A375 (cell line): ENCODE data around the genes KRBA1 and ZNF775.

- RAMPAGE, long total RNA, result no peak
Observed at GRCh38 chr7:149459567-149460490, 1.0 kb downstream of the ZNF777 start.

DNA sequence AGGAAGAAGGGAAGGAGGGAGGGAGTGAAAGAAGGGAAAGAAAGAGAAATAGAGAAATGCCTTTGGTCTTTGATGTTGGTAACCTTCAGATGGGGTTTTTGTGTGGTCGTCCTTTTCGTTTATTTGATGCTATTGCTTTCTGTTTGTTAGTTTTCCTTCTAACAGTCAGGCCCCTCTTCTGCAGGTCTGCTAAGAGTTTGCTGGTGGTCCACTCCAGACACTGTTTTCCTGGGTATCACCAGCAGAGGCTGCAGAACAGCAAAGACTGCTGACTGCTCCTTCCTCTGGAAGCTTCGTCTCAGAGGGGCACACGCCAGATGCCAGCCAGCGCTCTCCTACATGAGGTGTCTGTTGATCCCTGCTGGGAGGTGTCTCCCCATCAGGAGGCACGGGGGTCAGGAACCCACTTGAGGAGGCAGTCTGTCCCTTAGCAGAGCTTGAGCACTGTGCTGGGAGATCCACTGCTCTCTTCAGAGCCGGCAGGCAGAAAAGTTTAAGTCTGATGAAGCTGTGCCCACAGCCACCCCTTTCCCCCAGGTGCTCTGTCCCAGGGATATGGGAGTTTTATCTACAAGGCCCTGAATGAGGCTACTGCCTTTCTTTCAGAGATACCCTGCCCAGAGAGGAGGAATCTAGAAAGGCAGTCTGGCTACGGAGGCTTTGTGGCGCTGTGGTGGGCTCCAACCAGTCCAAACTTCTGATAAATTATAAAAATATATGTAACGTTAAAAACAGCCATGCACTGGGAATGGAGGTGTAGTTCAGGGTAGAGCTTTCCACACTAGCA, 99.2 kb upstream of the ZNF746 start:
- RAMPAGE, long total RNA, result no peak

DNA sequence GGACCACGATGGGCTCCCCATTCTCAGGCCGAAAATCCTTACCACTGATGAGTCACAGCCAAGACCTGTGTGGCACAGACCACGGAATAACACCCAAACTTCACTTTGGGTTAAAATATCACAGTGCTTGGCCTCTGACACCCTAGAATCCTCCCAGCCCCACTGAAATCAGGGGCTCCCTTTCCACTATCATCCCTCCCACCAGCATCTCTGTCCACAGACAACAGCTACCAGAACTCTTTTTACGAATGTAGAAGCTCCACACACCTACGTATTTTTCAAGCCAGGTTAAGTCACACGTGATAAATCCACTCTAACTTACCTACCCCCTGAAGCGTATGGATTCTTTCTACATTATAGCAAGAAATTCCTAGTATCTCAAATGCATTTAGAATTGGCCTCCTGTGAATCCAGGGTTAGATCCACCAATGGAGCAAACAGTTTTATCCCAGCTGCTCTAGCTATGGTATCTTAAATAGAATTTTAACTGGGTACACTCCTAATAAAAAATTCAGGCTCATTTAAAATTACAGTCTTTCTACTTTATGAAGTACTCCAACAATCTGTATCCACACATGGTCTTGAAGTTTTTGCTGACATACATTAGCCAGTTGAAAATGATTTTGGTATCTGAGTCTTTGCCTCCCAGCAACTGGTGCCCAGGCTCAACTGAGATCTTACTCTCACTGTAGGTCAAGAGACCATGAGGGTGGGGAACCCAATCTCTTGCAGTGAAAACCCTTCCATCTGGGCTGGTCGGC, 104.9 kb upstream of the KRBA1 start:
- RAMPAGE, long total RNA, result no peak

DNA sequence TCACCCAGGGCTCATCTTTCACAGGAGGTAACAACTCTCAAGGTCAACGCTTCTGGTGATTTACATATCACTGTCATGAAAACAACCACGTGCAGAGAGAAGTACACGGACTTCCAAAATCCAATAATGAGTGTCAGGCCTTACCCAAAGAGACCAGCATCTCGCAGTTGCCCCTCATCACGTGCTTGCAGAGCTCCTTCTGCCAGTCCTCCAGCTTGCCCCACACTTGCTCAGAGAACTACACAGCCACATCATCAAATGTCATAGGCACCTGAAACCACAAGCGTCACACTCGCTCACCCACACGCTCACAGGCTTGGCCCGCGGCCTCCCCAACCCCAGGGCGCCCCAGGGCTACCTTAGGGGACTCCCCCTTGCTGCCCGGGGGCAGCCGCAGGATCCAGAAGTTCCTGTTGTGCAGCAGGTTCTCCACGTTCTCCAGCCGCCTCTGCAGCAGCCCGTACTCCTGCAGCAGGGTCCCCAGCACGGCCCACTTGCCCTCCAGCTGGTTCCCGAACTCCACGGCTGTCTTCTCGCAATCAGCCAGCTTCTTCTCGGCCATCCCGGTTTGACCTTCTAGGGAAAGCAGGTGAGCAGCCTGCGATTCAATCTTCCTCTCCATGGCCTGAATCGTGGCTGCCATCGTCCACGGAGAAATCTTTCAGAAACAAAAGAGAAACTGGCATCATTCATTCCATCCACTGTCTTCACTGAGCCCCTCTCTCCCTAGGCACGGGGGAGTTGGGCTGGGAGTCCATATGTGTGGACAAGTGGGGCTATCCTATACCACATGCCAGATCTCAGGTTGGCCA, 93.6 kb upstream of the KRBA1 start:
- RAMPAGE, long total RNA, result no peak

DNA sequence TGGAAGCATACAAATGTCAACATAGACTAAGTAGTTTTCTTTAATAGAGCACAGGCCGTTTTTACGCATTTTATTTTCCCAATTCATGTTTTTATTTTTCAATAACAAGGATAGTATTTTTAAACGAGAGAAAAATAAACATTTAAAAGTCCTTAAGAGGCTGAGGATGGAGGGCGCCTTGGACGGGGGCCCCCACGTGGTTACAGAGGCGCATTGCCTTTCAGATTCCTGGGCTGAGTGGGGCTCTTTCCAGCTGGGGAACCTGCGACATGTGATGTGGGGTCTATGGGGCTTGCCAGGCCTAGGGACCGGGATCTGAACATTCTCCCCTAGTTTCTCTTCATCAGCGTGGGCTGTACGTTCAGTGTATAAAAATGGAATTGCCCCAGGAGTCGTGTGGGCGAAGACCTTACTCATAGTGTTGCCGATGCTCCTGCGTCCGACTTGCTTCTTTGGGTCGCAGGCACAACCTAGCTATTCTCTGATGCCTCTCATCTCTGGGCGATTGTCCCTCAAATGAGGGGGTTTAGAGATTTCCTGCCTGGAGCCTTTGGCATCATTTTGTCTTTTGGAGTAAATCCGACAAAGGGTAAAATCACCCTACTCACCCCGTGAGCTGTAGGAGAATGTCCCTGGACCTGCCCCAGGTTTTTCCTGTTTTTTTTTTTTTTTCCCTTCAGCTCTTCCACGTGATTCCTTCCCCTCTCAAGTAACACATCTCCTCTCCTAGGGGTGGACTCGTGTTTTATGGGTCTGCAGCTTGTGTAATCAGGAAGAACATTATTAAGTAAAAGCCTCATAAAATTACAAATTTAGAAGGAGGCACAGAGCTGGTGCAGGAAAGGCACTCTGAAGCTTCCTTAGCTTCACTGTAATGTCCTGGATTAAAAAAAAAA, 89.0 kb upstream of the KRBA1 start:
- RAMPAGE, long total RNA, result no peak

DNA sequence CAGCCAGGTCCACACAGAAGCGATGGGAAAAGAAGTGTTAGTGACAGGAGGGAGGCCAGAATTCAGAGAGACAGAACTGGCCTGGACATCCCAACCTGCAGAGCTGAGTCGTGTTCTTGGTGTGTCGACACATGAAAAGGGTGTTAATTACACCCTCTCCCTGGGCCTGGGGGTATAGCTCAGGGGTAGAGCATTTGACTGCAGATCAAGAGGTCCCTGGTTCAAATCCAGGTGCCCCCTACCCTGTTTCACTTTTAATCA, 79.3 kb upstream of the KRBA1 start:
- RAMPAGE, long total RNA, result no peak

- RAMPAGE, long total RNA, result no peak
Observed at GRCh38 chr7:149692291-149693209, 22.2 kb upstream of the KRBA1 start.

DNA sequence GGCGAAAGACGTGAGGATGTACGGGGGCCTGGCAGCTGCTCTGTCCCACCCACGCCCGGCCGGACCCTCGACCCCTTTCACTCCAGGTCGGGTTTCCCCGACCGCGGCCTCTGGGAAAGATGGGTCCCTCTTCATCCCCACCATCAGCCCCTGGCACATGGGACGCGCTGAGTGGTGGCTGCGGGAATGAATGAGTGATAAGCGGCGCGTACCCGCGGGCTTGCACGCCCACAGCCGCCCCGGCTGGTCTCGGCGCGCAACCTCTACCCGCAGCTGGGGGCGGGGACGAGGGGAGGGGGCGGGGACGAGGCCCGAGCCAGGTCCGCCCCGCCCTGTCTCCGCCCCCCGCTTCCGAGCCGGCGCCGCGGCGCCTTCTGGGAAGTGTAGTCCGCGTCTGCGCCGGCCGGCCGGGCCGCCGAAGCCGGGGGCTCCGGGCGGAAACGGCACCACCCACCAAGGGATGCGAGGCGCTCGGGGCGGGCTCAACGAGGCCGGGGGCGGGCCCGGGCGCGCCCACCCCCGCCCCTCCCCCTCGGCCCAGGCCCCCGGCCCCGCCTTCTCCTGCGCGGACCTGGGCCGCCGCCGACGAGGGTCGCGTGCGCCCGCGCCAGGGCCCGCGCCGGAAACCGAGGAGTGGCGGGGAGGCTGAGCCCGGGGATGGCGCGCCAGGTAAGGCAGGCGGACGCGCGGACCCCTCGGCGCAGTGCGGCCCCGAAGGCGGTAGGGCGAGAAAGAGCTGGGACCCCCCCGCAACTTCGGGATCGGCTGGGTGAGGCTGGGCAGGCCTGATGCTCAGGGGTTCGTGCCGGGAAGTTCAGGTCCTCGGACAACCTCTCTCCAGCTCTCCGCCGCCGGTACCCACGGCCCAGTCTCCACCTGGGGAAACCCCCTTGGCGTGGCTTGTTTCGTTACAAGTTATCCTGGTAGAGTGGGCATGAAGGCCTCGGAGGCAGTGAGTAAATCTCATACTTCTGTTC, at the start of gene KRBA1:
Gene KRBA1, plus strand, starts transcription at position 554 of the 977 bp plus-strand sequence.
- RAMPAGE, long total RNA, result no peak

DNA sequence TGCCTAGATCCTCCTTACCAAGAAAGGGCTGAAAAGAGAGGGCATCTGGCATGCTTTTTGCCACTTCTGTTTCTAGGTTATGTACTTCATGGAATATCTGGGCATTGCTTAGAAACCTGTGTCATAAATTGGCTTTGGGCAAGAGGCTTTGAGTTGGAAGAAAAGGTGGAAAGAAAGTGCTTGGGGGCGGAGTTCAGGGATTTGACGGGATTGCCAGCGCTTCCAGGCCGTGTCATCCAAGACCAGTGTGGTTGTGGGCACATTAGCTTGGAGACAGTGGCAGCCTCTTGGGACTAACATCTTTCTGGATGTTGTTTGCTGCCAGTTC, 821 bp downstream of the ZNF862 start:
- RAMPAGE, long total RNA, result no peak

DNA sequence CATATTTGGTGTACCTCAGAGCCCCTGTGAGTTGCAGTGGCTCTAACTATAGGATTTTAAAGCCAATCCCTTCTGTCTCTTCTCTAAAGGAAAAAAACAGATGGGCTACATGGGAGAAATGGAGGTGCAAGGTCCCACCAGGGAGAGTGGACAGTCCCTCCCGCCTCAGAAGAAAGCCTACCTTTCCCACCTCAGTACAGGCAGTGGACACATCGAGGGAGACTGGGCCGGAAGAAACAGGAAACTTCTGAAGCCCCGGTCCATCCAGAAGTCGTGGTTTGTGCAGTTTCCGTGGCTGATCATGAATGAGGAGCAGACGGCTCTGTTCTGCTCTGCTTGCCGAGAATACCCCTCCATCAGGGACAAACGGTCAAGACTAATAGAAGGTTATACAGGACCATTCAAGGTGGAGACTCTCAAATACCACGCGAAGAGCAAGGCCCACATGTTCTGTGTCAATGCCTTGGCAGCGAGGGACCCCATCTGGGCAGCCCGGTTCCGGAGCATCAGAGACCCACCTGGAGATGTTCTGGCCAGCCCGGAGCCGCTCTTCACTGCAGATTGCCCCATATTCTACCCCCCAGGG, 9.6 kb downstream of the ZNF862 start:
- RAMPAGE, long total RNA, result no peak

DNA sequence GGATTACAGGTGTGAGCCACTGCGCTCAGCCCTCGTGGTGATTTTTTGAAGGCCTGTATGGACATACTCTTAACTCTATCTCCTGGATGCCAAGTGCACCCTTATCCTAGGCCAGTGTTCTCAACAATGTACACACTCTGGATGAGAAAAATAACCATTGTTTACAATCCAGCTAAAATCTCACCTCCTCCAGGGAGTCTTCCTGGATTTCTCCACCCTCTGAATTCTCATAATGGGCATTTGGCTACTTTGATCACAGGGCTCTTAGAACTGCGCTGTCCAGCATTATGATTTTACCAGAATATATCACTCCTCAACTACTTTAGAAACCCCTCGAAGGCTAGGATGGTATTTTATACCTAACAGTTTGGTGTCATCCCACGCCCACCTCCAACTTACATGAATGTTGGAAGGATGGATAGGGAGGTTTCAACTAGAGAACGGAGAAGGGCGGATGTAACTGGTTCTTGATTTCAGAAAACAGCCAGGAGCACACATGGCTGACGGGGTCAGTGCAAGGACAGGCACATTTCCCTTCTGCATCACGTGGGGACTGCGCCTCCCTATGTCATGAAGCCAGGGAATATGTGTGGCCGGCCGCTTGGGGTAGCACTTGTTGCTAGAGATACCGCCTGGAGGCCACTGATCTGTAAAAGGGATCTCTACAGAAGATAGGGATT, 1.3 kb upstream of the ATP6V0E2 start:
- RAMPAGE, long total RNA, result no peak

- RAMPAGE, long total RNA, result no peak
Observed at GRCh38 chr7:149873033-149873664, 620 bp upstream of the ATP6V0E2 start.

DNA sequence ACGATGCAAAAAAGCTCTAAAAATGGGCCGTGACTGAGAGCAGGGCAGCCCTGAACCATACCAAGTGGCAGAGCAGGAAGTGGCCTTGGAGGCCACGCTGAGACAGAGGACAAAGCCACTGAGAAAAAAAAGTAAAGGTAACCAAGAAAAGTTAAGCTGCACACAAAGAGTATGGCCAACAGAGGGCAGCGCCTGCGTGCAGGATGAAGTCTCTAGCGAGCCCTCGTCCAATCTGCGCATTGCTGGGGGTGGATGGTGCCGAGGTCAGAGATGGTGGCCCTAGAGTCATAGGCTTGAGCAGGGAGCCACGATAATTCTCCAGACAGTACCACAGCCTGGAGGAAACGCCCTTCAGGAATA, 9.6 kb downstream of the ATP6V0E2 start:
- RAMPAGE, long total RNA, result no peak

DNA sequence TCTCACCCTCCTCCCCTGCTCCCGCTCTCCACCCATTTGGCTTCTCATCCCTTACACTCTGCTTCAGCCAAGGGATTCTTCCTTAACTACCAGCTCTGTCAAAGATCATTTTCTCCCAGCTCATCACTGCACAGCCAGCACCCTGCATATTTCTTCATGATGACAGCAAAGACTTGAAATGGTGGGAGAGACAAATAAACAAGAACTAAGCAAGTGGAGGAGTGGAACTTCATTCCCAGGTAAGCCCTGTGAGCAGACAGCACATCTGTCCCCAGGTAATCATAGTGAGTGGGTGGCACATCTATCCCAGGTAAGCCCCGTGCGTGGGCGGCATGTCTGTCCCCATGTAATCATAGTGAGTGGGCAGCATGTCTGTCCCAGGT, 98.8 kb downstream of the ATP6V0E2 start:
- RAMPAGE, long total RNA, result no peak

- RAMPAGE, long total RNA, result no peak
Observed at GRCh38 chr7:150109534-150110089, 213.5 kb upstream of the LRRC61 start.

DNA sequence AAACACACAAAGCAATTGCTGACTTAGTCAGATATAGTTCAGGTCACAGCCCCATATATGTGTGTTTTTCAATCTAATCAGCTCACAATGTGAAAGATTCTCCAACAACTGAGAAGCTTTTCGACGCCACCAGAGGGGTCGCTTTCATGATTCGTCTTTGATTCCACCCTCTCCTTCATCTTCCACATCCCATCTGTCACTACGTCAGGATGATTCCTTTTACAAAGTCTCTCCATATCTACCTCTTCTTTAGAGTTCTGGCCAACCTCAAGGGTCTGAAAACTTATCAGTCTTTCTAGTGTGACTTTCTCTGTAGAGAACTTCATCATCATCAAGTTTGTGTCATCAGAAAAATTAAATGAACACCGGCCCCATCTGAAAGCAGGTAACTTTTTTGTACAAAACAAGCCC, 188.6 kb upstream of the LRRC61 start:
- RAMPAGE, long total RNA, result no peak

- RAMPAGE, long total RNA, result no peak
Observed at GRCh38 chr7:150321961-150322811, 969 bp upstream of the LRRC61 start.

DNA sequence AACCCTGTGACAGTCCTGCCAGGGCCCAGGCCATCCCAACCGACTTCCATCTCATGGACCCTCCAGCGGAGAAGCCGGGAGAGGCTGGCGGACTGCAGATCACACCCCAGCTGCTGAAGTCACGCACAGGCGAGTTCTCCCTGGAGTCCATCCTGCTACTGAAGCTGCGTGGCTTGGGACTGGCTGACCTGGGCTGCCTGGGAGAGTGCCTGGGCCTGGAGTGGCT, 4.7 kb downstream of the RARRES2 start:
- RAMPAGE, long total RNA, result no peak

DNA sequence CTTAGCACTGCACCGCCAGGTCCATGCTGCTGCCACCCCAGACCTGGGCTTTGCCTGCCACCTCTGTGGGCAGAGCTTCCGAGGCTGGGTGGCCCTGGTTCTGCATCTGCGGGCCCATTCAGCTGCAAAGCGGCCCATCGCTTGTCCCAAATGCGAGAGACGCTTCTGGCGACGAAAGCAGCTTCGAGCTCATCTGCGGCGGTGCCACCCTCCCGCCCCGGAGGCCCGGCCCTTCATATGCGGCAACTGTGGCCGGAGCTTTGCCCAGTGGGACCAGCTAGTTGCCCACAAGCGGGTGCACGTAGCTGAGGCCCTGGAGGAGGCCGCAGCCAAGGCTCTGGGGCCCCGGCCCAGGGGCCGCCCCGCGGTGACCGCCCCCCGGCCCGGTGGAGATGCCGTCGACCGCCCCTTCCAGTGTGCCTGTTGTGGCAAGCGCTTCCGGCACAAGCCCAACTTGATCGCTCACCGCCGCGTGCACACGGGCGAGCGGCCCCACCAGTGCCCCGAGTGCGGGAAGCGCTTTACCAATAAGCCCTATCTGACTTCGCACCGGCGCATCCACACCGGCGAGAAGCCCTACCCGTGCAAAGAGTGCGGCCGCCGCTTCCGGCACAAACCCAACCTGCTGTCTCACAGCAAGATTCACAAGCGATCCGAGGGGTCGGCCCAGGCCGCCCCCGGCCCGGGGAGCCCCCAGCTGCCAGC, 3.1 kb downstream of the REPIN1 start:
- RAMPAGE, long total RNA, result no peak

DNA sequence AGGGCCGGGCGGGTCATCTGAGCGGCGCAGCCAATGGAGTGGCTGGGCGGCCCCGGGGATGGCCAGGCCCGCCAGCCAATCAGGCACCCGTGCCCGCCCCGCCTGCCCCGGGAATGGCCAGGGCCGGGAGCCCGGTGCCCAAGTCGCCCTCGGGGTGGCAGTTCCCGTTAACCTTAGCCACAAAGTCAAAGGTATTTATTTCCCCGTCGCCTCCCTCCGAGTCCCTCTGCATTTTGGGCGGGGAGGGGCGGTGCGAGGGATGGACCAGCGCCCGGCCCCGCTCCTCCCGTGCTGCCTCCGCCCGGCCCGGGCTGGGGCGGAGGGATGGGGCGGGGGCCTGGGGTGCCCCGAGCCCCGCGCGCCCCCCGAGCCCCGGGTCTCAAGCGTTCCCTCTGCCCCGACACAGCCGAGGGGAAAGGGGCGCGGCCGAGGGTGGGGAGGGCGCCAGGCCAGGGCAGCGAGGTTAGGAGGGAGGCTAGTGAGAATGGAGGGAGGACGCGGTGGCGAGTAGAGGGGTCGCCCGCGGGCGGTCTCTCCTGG, at the start of gene ZNF775:
Gene ZNF775, plus strand, starts transcription at position 129 of the 540 bp plus-strand sequence.
- RAMPAGE, long total RNA, result no peak